Trachea (tissue), 1 donor: ENCODE measurements around the genes ALDH1A3, SNRPA1 and PCSK6.

GRCh38 chr15:100879756-100880225 lies at the start of gene ALDH1A3:
ALDH1A3 (plus strand) TSS chr15:100879831.
- PRO-cap, result bidirectional peak, plus-strand start at chr15:100879831, minus-strand start at chr15:100879636; unidirectional peak, plus-strand start at chr15:100880061

DNA sequence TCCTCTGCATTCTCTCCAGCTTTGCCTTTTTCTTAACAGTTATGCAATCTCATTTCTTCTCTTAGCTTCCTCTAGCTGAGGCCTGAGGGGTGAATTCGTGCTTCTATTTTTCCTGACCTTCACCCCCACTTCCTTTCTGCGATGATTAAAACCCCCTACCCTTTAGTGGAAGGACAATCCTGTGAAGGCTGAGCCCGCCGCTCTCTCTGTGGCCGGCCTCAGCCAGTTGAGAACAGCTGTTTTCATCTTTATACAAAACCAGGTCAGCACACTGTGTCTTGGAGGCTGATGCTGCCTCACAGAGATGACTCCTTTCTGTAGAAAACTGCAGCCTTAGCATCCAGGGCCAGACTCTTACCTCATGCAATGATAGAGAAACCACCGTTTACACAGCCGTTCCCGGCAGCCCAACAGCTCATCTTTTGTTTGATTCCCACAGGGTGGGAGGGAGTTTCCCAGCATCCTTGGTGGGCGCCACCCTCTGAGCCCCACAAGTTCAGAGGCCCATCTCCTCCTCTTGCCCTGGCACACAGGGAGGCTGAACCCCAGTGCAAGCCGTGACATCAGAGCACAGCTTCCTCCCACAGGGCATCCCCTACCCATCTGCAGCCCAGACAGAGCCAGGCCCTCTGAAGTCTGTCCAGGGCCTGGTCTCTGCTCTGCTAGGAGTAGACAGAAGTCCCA lies 104.9 kb downstream of the LRRK1 start:
- PRO-cap, result no peak

GRCh38 chr15:101188601-101189688 lies 62.9 kb downstream of the CHSY1 start:
- PRO-cap, result bidirectional peak, plus-strand start at chr15:101189450, minus-strand start at chr15:101189276

DNA sequence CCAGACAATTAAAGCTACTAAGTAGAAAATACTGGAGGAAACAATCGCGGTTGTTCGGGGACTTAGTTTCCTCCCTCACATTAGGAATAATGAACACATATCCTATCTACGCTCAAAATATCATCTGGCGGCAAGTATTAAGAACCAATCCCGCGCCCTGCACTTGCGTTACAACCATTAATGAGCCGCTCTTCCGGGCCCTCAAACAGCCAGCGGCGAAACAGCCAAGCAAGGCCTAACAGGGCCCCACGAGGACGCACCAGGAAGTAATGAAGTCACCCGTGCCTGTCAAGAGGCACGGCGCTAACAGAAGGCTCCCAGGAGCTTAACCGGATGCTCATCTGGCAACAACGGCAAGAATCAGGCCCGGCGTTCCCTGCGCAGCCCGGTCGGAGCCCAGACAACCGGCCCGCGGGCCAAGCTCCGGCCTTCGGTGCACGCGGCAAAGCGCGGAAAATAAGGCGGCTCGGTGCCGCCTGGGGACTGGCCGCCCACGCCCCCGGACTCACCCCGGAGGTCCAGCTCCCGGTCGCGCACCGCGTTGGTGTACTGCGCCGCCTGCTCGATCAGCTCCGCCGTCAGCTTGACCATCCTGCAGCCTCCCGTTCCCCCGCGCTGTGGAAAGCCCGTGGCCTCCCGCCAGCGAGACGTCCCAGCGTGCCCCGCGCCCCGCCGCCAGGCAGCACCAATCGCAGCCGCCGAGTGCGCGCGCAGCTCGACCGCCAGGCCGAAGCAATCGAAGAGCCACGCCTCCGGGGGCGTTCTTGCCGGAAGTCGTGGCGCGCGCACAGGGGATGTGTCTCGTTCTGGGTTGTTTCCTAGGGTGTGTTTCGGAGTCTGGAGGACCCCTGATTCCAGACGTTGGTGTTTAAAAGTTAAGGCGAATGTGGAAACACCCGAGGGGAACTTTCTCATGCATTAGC lies at the start of gene SNRPA1:
Gene SNRPA1 (minus strand): TSS at position 661 of the 923 bp plus-strand sequence.
- PRO-cap, result unidirectional peak, minus-strand start at position 175 of the sequence; bidirectional peak, plus-strand start at position 761 of the sequence, minus-strand start at position 617 of the sequence

- PRO-cap, result no peak
Measured at GRCh38 chr15:101296176-101296491, 1.1 kb upstream of the SNRPA1 start.

DNA sequence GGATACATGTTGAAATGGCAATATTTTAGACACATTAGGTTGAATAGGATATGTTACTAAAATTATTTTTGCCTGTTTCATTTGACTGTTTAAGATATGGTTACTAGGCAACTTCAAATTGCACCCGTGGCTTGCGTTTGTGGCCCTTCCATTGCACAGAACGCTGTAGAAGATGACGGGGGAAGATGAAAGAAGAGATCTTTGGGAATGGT lies 18.7 kb upstream of the SNRPA1 start:
- PRO-cap, result no peak

DNA sequence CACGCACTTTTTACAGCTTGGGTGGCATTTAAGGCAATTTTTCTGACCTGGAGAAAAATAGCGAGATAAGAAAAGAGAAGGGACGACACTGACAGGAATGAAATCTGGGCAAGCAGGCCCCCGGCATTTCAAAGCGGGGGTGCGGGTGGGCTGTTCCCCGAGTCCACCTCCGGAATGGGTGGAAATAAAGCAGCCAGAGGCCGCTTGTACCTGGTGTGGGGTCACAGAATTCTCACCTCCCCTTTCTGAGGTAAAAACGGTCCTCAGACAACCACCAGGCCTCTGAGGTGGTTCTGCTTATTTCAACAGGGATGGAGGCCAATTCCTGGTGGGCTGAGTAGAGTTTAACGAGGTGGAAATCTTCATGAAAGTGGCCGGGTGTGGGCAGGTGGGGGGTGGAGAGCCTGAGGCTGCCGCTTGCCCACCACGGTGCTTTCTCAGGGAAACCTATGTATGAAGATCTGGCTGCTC lies 27.5 kb upstream of the SNRPA1 start:
- PRO-cap, result no peak

DNA sequence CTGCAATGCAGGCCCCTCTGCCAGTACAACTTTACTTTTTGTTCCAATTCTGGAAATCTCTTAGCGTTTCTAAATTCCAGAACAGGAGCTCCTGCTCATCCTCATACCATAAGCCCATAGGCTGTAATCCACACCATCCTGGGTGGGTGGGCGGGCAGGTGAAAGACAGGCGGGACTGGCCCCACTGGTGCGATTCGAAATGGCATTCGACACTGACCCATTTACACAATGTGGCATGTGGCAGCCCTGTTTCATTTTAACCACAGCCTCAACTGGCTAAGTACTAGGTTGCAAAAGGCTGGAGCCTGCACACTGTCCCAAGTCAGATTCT lies 38.6 kb upstream of the SNRPA1 start:
- PRO-cap, result no peak

- PRO-cap, result no peak
Measured at GRCh38 chr15:101334341-101334787, 39.3 kb upstream of the SNRPA1 start.

DNA sequence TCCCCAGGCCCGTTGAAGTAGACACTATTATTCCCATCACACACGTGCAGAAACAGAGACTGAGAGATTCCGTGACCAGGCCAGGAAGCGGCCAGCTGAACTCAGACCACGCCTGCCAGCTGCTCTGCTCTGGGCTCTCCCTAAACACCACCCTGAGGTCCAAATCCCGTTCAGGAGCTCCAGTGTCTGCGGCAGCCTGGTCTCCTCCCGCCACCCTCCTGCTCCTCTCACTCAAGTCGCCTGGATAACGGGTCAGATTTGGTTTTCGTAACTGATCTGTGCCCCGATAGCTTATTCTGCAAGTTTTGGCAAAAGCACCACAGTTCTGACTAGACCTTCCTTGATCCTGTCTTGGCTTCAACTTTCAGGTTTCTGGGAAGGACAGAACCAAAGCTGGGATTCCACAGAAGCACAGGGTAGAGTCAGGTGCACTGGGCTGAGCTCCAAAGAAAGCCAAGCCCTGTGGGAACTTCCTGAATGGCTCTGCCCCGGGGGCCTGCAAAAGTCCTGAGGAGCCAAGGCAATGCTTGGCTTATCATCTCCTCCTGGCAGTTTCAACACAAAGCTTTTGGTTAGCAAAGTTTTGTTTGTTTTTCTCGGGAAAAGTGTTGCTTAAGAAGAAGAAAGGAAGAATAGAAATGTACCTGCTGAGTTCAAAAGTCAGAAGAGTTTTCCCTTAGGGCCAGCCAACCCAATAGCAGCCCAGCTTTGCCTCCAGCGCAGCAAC lies 53.8 kb upstream of the SNRPA1 start:
- PRO-cap, result no peak

- PRO-cap, result no peak
Measured at GRCh38 chr15:101368754-101369185, 73.7 kb upstream of the SNRPA1 start.

DNA sequence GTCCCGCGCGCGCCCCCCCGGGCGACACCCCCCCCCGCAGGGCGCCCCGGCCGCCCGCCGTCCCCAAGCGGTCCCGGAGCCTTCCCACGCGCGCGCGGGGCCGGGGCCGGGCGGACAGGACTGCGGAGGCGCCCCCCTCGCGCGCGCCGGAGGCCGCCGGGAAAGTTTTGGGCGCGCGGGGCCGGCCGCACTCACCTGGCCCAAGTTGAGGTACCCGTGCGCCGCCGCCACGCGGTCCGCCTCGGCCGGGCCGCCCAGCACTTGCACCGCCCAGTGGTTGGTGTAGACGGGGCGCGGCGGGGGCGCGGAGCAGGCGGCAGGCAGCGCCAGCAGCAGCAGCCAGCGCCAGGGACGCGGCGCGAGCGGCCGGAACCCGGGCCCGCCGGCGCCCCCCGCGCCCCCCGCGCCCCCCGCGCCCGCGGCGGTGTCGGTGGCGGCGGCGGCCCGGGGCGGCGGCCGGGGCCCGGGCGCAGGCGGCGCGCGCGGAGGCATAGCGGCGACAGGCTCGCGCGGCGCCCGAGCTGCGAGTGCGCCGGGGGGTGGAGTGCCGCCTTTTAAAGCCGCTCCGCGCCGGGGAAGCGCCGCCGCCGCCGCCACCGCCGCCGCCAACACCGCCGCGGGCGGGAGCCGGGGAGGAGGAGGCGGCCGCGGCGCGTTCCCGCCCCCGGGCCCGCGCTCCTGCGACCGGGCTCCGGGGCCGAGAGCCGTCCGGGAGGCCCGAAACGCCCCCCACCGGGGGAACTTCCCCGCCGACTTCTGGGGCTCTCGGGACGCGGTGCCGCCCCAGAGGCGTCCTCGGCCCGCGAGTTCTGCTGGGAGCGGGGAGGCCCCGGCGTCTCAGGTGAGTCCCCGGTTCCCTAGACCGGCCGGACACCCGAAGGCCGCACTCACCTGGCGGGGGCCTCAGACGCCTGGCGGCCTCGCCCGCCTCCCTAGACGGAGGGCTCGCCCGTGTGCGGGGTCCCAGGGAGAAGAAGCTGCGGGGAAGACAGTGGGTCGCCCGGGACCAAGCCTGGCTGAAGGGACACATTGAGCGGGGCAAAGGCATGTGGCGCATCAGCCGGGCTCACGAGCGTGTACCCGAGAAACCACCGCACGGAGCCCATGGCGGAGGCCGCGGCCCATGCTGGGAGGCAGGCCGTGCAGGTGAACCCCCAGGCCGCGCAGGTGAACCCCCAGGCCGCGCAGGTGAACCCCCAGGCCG lies at the start of gene PCSK6:
Gene PCSK6 (minus strand): TSS at position 529 of the 1,204 bp plus-strand sequence.
- PRO-cap, result unidirectional peak, minus-strand start at position 529 of the sequence

GRCh38 chr15:101610015-101610412 lies 42.2 kb downstream of the TM2D3 start:
- PRO-cap, result no peak